Placental pericyte (primary cell): ENCODE measurements around the genes AARS1 and SF3B3.

DNA sequence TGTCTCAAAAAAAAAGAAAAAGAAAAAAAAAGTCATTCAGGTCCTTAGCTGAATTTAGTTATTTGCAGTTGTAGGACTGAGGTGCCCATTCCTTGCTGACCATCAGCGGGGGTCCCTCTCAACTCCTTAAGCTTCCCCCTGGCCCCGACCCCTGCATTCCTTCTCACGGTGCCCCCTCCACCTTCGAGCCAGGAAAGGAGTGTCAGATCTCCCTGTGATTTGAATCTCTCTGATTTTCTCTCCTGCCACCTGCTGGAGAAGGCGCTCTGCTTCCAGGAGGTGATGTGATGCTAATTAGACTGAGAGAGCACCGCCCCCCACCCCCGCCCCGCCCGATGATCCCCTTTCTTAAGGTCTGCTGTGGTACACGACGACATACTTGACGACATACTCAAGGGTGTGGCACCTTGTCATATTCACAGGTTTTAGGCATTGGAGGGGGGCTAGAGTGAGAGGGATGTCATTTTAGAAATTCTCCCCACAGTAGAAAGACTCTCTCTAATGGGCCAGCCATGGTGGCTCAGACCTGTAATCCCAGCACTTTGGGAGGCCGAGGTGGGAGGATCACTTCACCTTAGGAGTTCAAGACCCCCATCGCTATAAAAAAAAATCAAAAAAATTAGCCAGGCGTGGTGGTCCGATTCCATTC lies 91.5 kb upstream of the CLEC18A start:
- CAGE, long polyA plus RNA, result no peak

GRCh38 chr16:69890037-69890418 lies 61.1 kb upstream of the CLEC18A start:
- CAGE, long polyA plus RNA, result no peak

DNA sequence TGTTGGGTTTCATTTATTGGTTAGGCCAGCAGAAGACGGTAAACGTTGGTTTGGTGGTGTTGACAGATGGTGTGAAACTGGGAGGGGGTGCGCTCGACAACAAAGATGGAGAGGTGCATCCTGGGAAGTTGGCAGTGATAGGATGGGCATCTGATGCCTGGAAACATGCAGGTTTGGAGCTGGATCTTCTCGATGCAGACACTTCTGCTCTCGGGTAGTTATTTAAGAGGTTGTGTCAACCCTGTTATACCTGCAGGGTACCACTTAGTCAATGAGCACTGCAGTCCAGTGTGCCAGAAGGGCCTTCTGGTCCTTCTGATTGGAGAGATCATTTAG lies 24.8 kb upstream of the CLEC18A start:
- CAGE, long polyA plus RNA, result no peak

- CAGE, long polyA plus RNA, result no peak
These were observed 15.2 kb upstream of the CLEC18A start for GRCh38 chr16:69935772-69936508.

GRCh38 chr16:70018205-70018685 lies 67.1 kb downstream of the CLEC18A start:
- CAGE, long polyA plus RNA, result no peak

DNA sequence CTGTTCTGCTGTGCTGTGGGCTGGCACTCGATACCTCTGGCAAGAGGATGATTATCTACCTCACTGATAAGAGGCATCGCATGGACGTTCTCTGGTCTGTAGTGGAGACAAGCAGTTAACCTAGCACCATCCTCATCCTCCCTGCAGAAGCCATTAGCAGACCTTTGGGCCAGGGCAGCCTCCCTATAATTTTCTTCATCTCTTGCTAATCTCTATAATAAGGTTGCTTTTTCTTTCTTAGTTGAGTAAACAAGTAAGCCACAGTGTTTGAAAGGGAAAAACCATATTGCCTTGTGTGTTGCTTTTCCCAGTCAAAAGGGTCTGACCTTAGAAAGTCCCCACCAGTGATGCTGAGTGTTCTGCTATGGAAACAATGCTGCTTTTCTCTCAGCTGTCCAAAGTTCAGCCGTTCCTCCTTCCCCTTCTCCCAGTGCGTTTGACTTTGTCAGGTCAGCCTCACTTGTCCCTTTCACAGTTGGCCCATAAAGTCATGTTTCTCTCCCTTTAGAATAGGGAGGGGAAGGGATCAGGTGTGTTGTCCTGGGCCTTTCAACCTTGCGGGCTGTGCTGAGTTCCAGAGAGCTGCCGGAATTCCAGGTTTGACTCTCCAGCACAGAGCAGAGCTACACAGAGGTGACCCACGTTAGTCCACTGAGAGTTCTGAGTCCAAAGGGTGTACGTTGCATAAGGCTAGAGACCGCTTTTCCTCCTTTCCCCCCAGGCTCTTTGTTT lies 16.0 kb upstream of the CLEC18C start:
- CAGE, long polyA plus RNA, result no peak

GRCh38 chr16:70252391-70252680 lies 596 bp upstream of the EXOSC6 start:
- CAGE, long polyA plus RNA, result no peak

DNA sequence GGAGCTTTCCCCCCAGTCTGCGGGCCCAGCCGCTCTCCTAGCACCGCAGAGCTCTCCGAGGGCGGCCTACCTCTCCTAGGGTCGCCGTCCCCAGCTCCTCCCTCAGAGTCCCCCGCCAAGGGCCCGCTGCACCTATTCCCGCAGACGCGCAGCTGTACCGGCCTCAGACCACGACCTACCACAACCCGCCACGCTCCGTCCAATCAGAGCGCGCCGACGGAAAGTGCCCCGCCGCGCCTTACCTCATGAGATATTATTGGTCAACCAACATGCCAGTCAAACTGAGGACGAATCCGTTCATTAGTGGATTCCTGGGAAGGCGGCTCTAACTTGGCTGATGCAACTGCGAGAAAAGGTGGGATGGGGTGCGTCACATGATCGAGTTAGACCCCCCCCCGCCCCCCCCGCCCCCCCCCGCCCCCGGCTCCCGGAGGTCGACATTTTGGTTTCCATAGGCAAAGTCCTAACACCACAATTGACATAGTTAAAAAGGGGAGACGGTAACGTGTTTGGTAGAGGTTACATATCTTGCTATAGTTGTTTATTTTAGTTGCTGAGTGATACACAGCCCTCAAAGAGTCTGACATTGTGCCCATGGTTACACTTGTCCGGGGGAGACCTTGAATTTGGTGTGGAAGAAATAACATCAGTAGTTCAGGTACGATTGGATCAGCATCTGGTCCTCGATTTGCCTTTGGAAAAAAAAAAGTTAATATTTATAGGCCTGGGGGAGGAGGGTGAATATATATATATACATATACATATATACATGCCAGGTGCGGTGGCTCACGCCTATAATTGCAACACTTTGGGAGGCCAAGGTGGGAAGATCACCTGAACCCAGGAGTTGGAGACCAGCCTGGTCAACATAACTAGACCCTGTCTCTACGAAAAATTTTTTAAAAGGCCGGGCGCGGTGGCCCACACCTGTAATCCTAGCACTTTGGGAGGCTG lies at the start of gene AARS1:
Gene AARS1 (minus strand): TSS at position 156 of the 954 bp plus-strand sequence.
- CAGE, long polyA plus RNA, result no peak

GRCh38 chr16:70450558-70451014 lies 3.8 kb upstream of the FCSK start:
- CAGE, long polyA plus RNA, result no peak

DNA sequence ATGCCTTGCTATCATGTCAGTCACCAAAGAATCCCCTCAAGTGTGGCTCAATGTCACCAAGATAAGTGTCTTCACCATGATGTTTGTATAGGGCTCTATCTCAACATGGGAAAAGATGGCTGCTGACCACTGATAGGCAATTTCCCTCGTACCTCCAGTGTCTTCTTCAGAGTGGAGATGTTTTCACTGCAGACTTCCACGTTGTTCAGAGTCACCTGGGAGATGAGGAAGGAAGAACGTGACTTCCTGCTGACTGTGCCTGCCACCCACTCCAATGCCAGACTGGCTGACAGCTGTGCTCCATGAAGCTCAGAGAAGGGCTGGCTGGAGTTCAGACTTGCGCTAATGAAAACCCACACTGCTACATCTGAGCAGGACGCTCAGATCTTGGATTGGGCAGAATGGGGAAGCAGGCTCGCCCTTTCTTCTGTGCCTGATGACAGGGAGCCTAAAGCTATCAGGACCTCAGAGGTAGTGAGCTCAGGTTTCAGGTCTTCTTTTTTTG lies 33.1 kb downstream of the COG4 start:
- CAGE, long polyA plus RNA, result no peak

DNA sequence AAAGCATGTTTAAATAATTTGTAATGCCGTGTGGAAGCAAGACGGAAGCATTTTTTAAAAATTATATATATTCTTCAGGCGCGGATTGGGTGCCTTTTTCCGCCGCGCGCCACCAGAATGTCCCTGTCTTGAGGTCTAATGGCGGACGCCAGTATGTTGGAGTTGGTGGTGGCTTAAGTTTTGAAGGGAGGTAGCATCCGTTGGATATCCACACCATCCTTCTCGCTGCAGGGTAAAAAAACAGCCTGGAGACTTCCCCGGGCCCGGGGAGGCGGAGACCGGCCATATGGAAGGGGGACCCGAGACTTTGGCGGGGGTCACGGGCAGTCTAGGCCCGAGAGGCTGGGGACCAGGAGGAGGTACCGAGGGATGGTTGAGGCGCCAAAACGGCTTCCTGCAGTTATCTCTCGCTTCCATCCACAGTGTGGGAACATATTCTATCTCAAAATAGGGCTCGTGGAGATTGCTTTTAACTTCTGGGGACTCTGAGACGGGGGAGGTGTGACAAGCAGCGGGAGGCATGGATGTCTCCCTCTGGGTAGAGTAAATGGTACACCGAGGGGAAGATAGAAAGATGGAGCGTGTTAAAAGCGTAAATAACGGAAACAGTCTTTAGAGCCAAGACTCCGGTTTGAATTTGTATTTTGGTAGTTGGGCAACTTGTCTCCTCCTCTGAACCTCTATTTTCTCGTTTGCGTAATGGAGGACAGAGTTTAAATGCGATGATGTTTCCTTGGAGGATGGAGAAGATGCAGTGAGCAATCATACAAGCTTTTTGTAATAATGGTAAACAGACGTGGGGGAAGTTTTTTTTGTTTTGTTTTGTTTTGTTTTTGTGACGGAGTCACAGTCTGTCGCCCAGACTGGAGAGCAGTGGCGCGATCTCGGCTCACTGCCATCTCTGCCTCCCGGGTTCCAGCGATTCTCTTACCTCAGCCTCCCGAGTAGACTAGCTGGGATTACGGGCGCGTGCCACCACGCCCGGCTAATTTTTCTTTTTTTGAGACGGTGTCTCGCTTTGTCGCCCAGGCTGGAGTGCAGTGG lies at the start of gene SF3B3:
Gene SF3B3 (plus strand): TSS at position 120 of the 1,044 bp plus-strand sequence.
- CAGE, long polyA plus RNA, result no peak

DNA sequence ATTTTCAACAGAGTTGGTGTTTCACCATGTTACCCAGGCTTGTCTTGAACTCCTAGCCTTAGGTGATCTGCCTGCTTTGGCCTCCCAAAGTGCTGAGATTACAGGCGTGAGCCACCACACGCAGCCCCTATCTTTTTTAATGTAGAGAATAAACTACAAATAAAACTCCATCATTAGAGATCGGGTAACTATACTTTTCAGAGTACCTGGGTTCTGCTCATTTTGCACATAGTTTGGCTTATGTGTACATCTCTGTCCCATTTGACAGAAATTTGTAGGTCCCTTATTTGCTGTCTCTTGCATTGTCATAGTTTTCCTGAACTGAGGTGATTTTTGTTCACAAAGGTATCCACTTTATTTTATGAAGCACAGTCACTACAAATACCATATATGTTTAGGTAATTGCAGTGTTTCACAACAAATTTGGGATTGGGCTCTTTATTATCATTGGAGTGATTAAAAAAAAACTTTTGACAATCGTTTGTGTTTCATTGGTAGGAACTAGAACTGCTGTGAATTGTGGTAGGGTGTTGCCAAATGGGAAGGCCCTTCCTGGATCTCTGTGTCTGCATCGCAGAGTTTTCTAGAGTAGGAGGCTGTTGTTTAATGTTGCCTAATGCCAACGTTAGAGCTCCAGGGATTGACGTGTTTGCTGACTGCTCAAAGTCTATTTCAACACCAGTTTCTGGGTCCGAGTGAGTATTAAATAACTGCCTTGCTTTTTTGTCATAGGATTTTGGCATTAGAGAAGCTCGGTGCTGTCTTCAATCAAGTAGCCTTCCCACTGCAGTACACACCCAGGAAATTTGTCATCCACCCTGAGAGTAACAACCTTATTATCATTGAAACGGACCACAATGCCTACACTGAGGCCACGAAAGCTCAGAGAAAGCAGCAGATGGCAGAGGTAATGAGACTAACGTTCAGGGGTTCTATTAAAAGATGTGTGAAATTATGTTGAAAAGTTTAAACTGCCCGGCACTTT lies 39.8 kb downstream of the SF3B3 start:
- CAGE, long polyA plus RNA, result no peak

GRCh38 chr16:70679720-70680667 lies 5.9 kb downstream of the MTSS2 start:
- CAGE, long polyA plus RNA, result no peak

DNA sequence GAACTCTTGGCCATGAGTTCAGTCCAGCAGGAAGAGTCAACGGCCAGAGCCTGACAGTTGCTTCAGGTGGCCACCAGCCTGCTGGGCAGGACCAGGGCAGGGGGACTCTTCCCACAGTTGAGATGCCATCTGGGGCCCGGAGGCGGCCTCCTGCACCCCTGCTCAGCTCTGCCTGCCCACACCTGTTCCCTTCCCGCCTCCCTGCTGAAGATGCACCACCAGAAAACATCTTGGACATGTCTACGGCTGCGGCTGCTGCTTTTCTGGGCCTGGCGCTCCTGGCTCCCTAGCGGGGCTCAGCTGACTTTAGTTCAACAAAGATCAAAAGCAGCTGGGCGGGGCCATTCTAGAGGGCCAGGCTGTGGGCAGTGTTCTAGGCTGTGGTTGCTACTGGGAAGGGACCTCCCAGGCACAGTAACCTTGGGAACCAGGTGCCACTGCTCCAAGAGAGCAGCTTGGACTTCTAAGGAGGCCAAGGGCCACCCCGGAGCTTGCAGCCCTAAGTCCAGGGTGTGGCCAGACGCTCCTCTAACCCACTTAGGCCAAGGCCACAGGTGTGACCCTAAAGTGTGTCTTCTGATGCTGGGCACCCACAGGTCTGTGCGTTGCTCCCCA lies 3.7 kb upstream of the MTSS2 start:
- CAGE, long polyA plus RNA, result no peak

- CAGE, long polyA plus RNA, result no peak
These were observed 28.8 kb upstream of the MTSS2 start for GRCh38 chr16:70714579-70715053.

GRCh38 chr16:70715764-70716436 lies 30.0 kb upstream of the MTSS2 start:
- CAGE, long polyA plus RNA, result no peak

- CAGE, long polyA plus RNA, result no peak
These were observed 10.8 kb upstream of the CHST4 start for GRCh38 chr16:71515385-71515911.

DNA sequence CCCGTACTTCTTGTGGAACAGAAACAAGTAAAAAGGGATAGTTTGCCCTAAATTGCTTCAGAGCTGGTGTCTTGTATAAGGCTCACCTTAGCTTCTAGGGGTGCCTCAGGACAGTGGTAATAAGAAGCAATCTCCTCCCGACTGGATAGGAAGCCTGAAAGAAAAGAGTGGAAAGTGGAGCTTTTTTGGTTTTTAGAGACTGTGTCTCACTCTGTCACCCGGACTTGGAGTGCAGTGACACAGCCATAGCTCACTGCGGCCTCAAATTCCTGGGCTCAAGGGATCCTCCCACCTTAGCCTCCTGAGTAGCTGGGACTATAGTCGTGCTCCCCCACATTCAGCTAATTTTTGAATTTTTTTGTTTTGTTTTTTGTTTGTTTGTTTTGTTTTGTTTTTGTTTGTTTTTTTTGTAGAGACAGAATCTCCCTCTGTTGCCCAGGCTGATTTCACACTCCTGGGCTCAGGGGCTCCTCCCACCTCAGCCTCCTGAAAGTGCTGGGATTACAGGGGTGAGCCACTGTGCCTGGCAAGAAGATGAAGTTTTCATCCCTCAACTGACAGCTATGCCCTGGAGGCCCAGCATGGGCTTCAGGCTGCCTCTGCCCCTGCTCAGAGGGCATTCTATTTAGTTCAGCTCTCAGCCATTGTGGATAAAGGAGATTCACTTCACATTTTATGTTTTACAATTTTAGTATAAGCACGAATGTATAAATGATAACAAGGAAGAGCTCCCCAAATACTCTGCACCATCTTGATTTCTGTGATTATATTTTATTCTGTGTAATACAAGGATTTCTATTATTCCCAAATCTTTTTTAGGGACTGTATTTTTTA lies 3.2 kb downstream of the TAT start:
- CAGE, long polyA plus RNA, result no peak

DNA sequence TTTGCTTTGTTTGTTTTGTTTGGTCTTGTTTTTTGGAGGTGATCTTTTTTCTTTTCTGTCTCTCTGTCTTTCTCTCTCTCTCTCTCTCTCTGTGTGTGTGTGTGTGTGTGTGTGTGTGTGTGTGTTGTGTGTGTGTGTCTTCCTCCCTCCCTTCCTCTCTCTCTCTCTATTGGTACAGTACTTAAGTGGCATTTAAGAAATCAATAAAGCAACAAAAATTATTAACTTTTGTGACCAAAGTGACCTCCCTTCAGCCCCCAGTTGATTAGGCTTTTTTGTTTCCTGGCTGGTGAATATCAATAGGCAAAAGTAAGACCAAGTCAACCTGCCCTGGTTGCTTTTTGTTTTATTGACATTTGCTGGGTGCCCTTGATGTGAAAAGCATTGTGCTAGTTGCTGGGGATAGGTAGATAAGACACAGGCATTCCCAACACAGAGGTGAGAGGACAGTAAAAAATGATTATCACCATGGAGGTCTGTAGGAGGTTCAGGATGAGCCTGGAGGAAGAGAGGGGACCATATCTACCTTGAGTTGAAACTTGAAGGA lies 16.7 kb upstream of the TAT start:
- CAGE, long polyA plus RNA, result no peak

GRCh38 chr16:71848475-71849060 lies 2.8 kb downstream of the ATXN1L start:
- CAGE, long polyA plus RNA, result no peak